Measurements from ENCODE around the genes DEGS1, WDR26 and LBR.

GRCh38 chr1:224013128-224013676 lies 100.7 kb upstream of the FBXO28 start:
- PRO-cap = no peak

DNA sequence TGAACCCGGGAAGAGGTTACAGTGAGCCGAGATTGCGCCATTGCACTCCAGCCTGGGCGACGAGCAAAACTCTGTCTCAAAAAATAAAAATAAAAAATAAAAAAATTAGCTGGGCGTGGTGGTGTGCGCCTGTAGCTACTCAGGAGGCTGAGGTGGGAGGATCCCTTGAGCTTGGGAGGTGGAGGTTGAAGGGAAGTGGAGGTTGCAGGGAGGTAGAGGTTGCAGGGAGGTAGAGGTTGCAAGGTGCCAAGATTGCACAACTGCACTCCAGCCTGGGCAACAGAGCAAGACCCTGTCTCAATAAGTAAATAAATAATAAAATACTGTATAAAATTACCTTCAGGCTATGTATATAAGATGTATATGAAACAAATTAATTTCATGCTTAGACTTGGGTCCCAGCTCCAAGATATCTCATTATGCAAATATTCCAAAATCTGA lies 62.1 kb upstream of the FBXO28 start:
- PRO-cap = no peak

DNA sequence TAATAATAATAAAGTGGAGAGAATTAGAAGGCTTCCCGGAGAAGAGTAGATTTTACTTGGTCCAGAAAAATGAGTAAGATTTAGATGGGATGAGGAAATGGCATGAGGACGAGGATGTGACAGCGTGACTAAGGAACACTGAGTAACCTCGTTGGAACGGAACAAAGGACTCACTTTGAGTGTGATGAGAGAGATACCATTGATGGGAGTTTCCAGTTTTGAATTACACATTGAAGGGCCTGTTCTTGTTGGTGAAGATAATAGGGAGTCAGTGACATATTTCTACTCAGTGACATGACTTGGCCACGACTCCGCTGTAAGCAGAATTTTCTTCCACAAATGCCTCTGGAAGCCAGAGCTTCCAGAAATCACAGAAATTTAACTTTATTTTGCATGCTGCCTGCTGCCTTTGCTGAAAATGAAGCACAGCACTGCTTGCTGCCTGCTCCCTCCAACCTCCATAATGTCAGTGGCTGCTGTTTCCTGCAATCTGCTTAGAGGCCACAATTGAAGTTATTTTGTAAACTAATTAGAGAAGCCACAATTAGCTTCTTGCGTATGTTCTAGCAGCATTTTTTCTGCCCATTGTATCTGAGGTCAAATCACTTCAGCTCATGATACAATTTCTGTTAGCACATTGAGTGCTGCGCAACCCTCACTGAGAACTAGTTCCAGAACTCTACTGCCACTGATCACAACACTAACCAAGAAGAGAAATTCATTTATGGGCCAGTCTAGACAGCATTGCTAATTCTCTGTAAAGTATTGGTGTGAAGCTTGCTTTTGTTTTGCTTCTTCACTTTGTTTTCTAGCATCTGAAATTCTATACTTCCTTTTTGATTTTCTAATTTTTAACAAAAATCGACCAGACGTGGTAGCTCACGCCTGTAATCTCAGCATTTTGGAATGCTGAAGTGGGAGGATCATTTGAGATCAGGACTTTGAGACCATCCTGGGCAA lies 33.5 kb upstream of the FBXO28 start:
- PRO-cap = no peak

DNA sequence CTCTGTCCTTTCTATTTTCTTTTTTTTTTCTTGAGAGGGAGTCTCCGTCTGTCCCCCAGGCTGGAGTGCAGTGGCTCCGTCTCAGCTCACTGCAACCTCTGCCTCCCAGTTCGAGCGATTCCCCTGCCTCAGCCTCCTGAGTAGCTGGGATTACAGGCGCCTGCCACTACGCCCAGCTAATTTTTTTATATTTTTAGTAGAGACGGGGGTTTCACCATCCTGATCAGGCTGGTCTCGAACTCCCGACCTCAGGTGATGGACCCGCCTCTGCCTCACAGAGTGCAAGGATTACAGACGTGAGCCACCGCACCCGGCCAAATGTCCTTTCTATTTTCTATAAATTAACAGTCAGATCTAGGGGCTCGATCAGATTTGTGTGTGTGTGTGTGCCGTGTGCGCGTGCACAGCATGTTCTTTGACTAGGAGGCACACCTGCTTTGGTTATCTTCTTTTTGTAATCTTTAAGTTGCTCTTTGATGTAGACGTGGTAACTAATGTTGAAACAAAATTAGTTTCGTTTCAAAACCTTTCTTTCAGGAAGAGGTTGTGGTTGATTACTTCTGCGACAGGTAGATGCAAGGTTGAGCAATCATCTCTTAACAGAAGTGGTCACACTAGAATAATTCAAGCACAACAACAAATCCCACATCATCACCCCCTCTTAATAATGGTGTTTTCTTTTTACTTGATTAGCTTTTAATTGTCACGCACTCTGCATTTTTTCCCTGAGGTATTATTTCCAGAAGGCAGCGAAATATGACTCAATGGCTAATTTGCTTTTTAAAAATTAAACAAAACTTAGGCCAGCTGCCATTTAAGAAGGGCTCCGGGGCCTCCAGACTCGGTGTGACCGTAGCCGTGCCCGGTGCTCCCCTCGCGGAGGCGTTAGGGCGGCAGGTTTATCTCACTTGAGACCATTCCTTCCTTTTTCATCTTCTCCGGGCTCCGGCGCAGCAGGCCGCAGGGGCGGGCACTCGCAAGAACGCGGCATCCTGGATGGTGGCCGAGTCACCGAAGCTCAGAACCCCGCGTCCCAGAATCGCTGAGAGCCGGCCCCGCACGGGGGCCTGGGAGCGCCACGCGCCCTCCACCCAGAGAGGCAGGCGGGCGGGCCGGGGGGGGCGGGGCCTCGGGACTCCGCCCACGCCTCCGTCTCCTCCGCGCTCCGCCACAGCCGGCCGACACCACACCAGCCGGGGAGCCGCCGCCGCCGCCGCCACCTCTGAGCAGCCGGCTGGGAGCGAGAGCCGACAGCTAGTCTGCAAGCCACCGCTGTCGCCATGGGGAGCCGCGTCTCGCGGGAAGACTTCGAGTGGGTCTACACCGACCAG lies at the start of gene DEGS1:
Gene DEGS1 (plus strand): TSS at position 1,184 of the 1,331 bp plus-strand sequence.
- PRO-cap = bidirectional peak, plus-strand start at position 1,184 of the sequence, minus-strand start at position 1,041 of the sequence

DNA sequence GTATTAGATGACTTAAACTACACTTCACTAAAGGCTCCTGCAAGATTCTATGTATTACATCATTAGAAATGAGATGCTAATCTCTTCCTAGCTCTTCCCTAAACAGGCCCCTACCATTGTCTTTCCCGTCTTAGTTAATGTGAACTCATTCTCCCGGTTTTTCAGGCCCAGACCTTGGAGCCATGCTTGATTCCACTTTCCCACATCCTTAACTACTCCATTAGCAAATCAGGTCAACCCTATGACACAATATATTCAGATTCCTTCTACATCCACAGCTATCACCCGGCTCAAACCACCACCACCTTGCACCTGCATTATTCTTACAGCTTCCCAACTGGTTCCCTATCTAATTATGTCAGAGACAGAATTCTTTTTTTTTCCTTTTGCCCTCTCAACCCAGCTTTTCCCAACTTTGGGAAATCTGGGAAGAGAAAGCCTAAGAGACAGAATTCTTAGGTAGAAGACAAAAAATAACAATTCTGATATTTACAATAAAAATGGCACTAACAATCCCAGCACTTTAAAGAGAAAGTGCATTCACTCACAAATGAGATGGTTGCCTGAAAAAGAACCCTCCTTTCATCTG lies 73.2 kb downstream of the NVL start:
- PRO-cap = no peak

- PRO-cap = no peak
Measured at GRCh38 chr1:224275224-224275691, 54.7 kb downstream of the NVL start.

DNA sequence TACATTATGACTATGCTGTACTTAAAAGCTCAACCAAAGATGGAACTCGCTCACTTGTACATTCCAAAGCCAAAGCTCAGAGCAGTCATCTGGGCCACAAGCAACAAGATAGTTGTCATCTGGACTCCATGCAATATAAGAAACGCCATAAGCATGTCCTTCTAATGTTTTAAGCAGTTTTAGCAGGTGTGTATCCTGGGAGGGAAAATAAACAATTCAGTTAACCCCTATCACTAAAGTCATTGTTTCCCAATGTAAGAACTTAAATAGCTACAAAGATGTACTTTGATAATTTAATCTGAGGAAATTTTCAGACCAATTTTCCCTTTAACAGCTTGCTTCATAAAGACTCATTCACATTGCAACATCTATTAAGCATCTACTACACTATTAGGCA lies 30.2 kb downstream of the WDR26 start:
- PRO-cap = no peak

GRCh38 chr1:224407732-224407931 lies 27.0 kb downstream of the WDR26 start:
- PRO-cap = no peak

DNA sequence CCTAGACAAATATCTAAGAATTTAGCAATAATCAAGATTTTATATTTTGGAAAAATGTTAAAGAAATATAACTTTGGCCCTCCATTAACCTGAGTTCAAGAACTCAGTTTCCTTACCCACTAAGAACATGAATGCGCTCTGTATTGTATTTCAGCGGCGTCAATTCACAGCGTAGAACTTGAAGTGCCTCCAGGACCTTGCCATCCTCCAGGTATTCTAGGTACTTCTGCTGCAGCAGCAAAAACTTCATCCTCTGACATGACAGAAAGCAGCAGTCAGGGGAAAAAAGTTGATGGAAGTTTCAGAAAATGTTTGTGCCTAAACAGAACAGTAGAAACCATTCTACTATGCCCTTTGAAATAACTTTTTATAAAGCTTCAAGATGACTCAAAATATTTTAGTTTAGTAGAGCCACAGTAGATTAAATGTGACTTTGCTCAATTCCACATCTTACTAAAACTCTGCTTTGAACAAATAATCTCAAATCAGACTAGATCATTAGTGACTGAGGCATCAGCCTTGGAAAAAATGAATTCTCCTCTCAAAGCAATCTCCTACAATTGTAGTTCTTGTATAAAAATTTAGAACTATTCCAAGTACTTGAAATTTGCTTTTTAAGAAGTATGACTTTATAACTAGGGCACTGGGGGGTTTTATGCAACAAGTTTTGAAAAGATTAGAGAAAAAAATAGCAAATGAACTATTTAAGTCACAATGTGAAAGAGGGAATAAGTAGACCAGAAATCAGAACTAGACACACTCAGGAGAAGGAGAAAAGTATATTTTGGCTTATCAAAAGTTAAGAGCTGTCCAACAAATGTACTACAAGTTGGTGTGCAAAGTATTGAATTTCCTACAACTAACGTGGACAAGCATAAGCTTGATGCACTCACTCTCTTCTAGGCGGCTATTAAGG lies 9.9 kb downstream of the WDR26 start:
- PRO-cap = no peak

GRCh38 chr1:224434462-224434628 lies 252 bp downstream of the WDR26 start:
- PRO-cap = no peak

GRCh38 chr1:224434629-224435264 lies at the start of gene WDR26:
TSS of gene WDR26 (minus strand) at chr1:224434797.
- PRO-cap = bidirectional peak, plus-strand start at chr1:224434901, minus-strand start at chr1:224434790

GRCh38 chr1:224564325-224564777 lies 51.8 kb upstream of the CNIH3 start:
- PRO-cap = no peak

GRCh38 chr1:224736685-224737232 lies 120.6 kb downstream of the CNIH3 start:
- PRO-cap = no peak

DNA sequence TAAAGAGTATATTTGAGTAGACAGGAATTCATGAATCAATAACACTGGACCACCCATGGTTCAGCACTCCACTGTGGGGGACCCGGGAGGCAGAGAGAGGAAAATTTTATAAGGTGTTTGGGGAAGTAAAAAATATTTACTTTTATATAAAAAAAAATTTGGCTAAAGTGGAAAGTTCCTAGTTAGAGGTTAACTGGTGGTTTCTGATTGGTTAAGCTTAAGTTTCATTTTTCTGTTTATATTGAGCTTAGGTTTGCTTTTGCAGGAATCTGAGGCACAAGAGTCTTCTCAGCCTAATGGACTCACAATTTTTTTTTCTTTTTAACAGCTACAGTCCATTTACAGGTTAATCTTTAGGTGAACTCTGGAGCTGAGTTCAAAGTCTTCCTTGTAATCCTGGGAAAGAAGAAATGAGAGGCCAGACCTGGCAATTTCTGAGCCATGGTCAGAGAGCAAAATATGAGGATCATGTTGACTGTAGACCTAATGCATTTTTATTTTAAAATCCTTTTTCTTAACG lies 55.5 kb upstream of the DNAH14 start:
- PRO-cap = no peak

DNA sequence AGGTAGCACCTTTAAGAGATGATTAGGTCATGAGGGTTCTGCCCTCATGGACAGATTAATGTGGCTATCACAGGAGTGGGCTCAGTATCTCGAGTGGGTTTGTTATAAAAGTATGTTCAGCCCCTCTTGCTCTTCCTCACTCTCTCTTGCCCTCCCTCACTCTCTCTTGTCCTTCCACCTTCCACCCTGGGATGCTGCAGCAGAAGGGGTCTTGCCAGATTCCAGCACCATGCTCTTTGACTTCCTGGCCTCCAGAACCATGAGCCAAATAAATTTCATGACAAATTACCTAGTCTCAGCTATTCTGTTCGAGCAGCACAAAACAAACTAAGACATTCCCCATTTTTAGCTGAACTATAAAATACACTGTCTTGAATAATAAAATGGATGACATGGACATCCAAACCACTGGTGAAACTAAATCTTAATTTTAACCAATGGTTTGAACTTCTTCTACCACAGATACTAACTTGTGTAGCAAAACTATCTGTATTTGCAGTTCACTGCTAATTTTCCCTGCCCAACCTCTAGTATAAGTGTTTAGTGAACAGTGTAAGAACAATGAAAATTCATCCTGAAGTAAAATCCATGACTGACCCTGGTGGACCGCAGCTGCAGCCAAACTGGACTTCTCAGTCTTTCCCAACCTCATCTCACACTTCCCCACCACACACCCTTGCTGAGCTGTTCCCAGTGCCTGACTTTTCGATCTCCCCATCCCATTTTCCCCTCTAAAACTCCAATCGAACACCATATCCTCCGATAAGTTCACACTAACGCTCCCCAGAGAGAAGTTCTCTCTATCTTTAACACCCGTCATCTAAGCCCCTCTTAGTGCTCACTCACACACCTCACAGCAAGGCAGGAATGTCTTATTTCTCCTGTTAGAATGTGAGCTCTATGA lies 22.2 kb downstream of the LBR start:
- PRO-cap = no peak

GRCh38 chr1:225427842-225428174 lies at the start of gene LBR:
TSS of gene LBR (minus strand) at chr1:225428038.
- PRO-cap = bidirectional peak, plus-strand start at chr1:225428280, minus-strand start at chr1:225428038

DNA sequence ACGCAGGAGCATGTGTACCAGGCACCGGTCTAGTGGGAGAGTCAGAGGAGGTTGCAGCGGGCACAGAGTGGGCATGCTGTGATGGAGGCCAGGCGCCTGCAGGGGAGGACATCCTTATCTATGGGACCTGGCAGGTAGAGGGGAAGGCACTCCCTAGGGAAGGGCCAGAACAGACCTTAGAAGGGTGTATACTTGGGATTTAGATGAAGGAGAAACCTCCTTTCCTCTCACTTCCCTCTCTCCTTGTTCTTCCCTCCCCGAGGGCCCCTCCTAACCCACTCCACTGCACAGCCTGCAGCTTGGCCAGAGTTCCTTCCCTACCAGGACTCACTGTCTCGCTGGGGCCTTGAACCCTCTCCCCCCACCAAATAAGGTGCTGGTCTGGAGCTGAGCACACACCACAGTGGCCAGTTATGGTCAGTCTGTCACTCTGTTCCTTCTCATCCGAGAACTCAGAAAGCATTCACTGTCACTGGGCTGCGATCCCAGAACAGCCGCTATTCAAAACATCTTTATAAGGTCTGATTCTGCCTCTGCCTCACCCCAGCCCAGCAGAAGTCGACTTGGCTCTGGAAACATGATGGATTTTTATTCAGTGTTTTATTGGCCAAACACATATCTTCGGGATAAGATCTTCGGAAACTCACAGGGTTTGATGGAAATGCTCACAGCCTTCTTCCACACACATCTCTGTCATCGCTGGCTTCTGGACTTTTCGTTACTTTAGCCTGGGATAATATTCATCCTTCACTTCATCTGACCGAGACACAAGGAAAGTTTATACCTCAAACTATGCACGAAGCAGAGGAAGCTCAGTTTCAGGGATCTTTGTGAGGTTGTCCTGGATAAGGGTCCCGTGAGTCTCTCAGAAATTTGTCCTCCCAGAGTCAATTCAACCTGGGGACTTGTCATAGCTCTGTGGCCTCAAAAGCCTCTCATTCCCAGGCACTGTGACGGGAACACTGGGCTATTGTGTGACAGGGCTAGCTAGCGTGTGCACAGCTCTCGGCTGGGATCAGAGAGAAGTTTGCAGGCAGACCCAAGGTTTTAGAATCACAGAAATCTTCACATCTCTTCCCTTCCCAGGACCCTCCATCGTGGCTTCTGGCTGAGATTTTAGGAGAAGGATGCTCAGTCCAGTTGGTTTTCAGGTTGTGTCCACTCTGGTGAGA lies 20.0 kb upstream of the LBR start:
- PRO-cap = no peak

- PRO-cap = unidirectional peak, minus-strand start at chr1:225778279
Measured at GRCh38 chr1:225777974-225778761, 542 bp downstream of the SRP9 start.

GRCh38 chr1:225818208-225818671 lies 8.3 kb downstream of the EPHX1 start:
- PRO-cap = no peak

- PRO-cap = no peak
Measured at GRCh38 chr1:225823935-225824429, 14.1 kb downstream of the EPHX1 start.

All from aorta (tissue), 1 donor.